OCI-LY7 (cell line): ENCODE measurements around a stretch of chr12.

- PRO-cap = bidirectional peak, plus-strand start at chr12:92363746, minus-strand start at chr12:92363498; bidirectional peak, plus-strand start at chr12:92364068, minus-strand start at chr12:92363808
- RAMPAGE, long total RNA = start-site peak on the minus strand at chr12:92363822-92363839, 129 and 58 reads in 2 replicates
These were observed 217.9 kb upstream of the BTG1 start for GRCh38 chr12:92363163-92364397.

- PRO-cap = no peak
- RAMPAGE, long total RNA = no peak
These were observed 233.3 kb upstream of the BTG1 start for GRCh38 chr12:92378943-92379424.

DNA sequence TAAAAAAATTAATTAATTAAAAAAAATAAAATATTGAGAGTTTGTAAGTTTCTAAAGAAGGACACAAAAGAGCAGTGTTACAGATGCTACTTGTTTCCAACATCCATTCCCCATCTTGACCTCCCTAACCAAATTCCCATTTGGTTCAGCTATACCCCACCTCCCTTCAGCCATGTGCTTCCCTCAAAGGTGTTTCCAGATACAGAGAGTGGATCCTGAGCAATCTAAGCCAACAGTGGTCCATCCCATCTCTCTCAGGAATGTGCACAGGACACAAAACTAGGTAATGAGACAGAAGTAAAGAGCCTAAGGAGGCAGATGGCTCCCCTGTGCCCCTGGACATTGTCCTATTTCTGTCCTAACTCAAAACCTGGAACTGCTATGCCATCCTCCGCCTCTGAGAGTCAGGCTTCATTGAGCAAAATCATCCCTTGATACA is 200.5 kb upstream of the PLEKHG7 start:
- PRO-cap = no peak
- RAMPAGE, long total RNA = no peak

GRCh38 chr12:92504456-92505204 is 198.2 kb upstream of the PLEKHG7 start:
- PRO-cap = no peak
- RAMPAGE, long total RNA = no peak

- PRO-cap = bidirectional peak, plus-strand start at chr12:92505563, minus-strand start at chr12:92505543
- RAMPAGE, long total RNA = no peak
These were observed 197.2 kb upstream of the PLEKHG7 start for GRCh38 chr12:92505205-92506279.

DNA sequence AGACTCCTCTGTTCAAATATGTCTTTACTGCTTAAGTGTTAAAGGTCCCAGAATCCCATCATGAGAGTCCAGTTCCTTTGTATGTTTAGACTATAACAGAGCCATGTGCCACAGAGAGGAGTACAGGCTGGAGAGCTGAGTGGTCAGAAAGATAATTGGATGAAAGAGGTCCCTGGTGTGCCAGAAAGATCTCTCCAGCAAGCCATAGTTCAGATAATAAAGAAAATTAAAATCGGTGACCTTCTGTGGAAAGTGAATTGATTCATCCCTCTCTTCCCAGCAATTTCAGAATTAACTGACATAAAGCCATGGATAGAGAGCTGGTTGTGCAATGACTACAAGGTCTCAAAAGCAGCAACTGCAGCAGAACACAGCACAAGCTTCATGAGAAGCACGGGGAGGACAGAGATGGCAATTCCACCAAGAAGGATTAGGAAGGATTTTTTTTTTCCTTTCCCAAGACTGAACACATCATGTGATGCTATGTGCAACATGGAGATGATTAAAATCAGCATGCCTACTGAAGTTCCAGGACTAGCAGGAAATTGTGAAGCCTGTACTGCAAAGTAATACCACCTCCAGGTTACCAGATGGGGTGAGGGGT is 154.9 kb upstream of the PLEKHG7 start:
- PRO-cap = no peak
- RAMPAGE, long total RNA = no peak

DNA sequence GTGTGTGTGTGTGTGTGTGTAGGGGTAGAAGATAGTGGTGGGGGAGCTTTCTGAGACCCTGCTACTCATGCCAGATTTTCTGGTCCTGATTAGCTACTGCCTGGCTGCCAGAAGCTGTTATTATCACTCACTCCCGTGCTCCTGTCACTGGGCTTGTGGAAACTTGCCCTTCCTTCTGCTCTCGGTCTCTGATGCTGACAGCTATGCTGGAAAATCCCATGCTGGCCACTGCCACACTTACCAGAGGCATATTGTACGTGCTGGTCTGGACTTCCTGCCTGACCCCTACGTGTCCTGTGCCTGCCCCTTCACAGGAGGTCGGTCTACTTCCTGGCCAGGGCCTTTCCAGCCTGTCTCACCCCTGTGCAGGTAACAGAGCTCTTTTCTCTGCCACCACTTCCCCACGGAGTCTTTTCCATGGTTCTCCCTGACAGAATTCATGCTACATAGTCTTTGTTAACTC is 149.4 kb upstream of the PLEKHG7 start:
- PRO-cap = no peak
- RAMPAGE, long total RNA = no peak

DNA sequence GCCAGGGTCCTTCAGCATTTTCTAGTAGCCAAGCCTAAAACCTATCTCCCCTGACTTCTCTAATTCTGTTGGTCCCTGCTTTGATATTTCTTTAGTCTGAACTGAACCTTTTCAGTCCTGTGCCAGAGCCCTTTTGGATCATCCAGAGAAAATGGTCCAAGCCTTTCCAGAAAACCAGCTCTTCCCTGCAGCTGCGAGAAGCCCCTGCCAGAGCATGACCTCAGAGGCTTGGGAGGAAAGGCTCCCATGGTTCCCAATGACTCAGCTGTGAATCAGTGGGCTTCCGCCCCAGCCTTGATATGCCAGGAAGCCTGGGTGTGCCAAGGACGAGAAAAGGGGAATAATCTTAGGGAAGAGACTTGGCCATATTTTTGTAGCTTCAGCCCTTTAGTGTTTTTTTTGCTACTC is 43.3 kb downstream of the PLEKHG7 start:
- PRO-cap = no peak
- RAMPAGE, long total RNA = no peak

DNA sequence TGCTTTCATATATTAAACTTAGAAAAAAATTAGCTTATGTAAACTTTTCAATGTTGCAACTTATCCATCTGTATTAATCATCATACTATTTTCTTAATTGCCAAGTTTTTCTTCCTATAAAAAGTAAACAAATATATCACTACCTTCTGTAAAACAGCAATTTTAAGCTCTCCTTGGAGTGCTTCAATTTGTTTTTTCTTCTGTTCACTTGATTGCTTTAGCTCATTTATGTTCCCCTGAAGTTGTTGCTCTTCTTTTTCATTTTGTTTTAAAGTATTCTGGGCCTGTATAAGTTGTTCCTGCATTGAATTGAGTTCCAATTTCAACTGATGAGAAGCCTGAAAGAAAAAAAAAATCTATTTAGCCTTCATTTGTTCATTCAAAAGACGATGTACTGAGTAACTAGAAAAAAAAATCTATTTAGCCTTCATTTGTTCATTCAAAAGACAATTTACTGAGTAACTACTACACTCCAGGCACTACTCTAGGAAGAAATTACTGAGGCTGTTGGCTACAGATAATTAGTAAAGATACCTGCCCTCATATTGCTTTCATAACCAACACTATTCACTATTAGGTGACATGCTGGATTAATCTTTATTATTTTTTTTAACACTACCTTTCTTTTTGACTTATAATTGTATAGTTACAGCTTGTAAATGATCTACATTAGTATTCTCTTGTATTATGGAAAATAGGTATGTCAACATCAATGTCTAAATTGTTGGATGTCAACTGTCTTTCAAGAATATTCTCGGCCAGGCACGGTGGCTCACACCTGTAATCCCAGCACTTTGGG is 96.2 kb downstream of the PLEKHG7 start:
- PRO-cap = no peak
- RAMPAGE, long total RNA = no peak

- PRO-cap = no peak
- RAMPAGE, long total RNA = no peak
These were observed 111.0 kb downstream of the EEA1 start for GRCh38 chr12:92817951-92818730.

DNA sequence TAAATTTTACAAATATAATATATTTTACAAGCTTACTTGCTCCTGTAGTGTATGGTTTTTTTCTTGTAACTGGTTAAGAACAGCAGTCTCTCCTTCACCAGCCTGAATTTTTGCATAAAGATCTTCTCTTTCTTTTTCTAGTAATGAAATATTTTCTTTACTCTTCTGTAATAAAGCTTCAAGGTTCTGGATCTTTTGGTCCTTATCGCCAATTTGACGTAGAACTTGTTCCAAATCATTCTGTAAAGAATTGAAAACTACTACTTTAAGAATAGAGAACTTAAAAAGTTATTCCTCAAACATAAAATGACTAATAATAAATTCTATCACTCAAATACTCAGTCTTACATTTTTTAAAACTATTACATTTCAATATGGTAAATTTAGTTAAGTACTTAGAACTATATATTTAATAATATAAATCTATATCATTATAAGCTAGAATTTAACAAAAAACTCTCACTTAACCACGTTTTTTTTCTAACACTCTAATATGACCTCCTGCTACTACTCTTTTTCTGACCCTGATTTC is 109.8 kb downstream of the EEA1 start:
- PRO-cap = no peak
- RAMPAGE, long total RNA = no peak

DNA sequence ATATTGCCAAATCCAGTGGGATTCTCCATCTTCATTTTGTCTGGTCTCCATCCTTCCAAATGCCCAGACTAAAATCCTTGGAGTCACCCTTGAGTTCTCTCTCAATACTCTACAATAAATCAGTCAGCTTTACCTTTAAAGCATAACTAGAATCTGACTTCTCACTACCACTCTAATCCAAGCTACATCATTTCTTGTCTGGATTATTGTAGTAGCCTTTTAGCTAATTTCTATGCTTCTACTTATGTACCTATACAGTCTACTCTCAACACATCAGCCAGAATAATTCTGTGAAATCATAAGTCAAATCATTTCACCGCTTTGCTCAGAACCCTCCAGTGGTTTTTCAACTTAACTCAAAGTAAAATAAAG is 105.0 kb downstream of the EEA1 start:
- PRO-cap = no peak
- RAMPAGE, long total RNA = no peak

- PRO-cap = no peak
- RAMPAGE, long total RNA = no peak
These were observed 76.3 kb downstream of the EEA1 start for GRCh38 chr12:92852875-92853074.

DNA sequence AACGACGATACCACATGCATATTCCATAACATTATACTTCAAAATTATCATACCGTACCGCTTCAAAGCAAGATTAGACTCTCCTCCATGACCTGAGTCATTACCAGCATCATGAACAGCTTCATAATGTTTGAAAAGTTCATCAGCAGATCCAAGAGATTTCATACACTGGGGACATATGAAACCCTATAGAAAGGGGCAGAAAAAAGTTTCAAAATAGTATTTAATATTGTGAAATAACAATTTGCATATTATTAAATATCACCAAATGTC is 64.4 kb downstream of the EEA1 start:
- PRO-cap = no peak
- RAMPAGE, long total RNA = no peak

DNA sequence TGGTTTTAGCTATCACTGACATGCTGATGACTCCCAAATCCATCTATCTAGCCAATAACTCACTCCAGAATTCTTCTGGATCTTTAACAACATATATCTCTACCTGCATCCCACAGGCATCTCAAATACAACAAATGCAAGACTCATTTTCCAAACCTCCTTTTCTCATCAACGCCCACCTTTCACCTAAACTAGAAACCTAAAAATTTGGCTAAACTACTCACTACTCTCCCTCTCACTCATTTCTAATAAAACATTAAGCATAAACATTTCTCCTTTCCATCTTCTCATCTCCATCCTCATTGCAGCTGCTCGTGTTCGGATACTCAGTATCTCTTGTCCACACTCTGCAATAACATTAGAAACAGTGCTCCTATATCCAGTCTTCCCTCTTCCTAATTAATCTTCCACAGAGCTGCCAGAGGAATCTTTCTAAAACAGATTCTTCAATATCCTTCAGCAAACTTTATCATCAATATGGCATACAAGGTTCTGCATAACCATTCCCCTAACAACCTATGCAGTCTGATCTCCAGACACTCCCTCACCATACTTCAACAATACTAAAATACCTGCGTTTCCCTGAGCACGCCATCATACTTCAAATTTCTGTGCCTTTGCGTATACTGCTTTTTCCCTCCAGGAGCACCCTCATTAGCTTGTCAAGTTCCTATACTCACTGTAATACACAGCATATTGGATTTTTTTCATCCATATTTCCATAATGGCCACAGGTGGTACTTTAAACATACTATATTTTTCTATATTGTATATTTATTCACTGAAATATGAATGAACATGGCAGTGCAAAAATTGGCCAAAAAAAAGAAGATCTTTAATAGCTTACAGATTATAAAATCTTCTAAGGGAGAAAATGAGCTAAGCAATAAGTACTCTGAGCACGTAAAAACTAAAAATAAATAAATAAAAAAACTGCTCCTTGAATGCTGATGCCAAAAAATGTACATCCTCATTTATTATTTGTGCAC is 62.2 kb downstream of the EEA1 start:
- PRO-cap = no peak
- RAMPAGE, long total RNA = no peak

DNA sequence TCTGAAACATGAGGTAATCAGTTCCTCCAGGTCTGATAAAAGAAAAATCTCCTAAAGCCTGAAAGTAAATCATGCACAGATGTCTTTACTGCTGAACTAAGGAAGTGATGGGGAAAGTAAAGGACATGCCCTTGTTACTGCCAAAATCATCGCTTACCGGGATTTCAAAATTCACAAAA is 1.6 kb downstream of the EEA1 start:
- PRO-cap = no peak
- RAMPAGE, long total RNA = no peak

DNA sequence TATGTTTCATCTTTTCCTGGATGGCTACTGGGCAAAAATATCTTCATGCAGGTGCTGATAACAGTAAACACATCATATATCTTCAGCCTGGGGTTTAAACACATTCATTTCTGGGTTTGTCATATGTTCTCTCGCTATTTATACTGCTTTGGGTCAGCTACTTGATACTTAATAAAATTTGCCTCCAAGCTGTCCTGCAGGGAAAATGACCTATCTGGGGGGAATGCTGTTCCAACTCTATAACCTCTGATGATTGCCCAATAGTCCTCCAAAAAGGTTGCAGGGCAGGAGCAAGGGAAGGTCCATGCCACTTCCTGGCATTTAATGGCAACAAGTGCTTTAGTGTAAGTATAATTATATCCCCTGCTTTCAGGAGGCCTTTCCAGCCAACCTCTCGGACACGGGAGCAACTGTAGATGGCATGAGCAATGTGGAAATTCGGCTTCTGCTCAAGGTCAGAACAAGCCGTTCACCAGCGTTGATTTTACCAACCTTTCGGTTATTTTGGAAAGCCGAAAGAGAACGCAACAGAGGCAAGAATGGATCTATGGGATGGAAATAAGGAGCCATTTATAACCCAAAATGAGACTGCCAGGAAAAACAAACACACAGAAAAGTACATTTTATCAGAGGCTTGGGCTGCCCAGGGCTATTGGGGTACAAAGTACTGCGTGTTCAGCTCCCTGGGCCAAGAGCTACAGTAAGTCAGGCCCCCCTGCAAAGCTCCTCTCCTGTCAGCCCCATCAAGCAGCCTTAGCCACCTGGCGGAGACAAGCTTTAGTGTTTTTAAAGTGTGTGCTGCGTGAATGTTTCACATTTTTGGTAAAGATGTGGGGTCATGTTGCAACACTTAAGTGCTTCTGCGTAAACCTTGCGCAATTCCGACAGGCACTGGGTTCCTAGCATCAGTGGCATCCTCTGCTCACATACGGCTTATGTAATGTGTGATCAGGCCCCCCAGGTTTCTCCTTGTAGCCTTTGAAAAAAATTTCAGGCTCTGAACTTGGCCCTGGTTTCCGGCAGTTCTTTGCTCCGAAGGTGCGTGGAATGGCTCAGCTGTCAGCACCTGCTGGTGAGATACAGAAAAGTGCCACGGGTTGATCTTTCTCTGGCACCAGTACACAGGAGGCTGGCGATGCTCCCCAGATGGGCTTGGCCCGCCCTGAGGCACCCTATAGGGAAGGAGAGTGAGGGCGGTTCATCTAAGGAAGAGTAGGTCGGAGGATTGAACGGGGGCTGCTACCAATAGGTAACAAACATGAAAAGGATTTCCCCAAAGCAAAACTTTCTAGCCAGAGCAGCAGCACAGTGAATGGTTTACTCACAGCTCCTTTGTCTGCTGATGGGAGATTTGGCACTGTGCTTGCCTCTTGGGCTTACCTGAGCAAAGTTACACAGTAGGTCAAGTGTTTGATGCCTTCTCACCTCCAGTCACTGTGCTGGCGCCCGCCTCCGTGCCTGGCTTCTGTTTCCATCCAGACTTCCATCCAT is 198.5 kb upstream of the EEA1 start:
- PRO-cap = no peak
- RAMPAGE, long total RNA = no peak

- PRO-cap = no peak
- RAMPAGE, long total RNA = no peak
These were observed 41.5 kb upstream of the NUDT4 start for GRCh38 chr12:93336009-93336841.

- PRO-cap = no peak
- RAMPAGE, long total RNA = no peak
These were observed 3.8 kb downstream of the NUDT4 start for GRCh38 chr12:93381421-93382077.

DNA sequence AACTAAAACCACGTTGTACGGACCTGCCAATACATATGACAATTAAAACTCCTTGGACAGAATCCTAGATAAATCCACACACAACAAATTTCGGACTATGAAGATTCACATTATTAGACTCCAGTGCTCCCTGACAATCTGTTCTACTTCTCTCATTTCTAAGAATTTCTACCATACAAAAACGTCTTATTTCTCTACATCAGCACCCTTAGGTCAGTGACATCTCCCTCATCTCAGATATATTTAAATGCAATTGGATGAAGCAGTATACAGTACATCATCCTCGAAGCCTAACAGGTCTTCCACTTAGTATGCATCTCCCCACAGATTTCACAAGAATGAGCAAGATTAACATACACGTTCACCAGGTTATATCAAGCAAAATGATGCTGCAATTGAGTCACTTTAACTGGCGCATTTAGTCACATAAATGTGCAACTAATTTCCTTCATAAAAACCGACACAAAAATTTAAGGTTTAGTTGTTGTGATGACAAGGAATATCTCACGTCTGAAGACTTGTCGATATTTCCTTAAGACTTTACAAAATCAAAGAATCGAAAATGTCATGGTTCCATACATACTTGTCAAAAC is 1.4 kb downstream of the UBE2N start:
- PRO-cap = no peak
- RAMPAGE, long total RNA = no peak